Skeletal muscle satellite cell (primary cell): ENCODE results near the gene DHRS7.

GRCh38 chr14:58239336-58240355 lies 5.0 kb upstream of the PSMA3 start:
- CAGE, long polyA plus RNA = no peak

DNA sequence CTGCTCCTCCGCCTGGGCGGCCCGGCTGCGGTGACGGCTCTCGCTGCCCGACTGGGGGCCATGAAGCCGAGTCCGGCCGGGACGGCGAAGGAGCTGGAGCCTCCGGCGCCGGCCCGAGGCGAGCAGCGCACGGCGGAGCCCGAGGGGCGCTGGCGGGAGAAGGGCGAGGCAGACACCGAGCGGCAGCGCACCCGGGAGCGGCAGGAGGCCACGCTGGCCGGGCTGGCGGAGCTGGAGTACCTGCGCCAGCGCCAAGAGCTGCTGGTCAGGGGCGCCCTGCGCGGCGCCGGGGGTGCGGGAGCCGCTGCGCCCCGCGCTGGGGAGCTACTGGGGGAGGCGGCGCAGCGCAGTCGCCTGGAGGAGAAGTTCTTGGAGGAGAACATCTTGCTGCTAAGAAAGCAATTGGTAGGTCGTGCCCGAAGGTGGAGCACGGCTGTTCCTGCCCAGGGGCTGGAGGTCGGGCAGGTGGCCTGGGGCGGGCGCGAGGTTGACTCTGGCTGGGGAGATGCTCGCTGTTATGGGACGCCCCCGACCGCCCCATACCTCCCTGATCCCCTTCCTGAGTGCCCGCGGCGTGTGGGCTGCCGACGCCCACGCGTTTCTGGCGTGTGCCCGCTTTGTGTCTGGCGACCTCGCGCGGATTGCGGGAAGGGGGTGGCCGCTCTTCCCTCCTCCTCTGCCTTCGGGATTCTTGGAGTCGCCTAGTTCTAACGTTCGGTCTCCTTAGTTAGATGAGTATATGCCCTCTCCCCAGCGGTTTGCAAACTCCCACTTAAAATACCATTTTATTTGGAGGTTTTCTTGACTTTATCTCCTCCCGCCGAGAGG lies 595 bp downstream of the DACT1 start:
- CAGE, long polyA plus RNA = no peak

- CAGE, long polyA plus RNA = no peak
Measured at GRCh38 chr14:58645587-58646127, 7.9 kb downstream of the DACT1 start.

- CAGE, long polyA plus RNA = no peak
Measured at GRCh38 chr14:59189292-59189810, 884 bp downstream of the DAAM1 start.

GRCh38 chr14:59262885-59263416 lies 74.5 kb downstream of the DAAM1 start:
- CAGE, long polyA plus RNA = no peak

GRCh38 chr14:59265600-59266032 lies 77.1 kb downstream of the DAAM1 start:
- CAGE, long polyA plus RNA = no peak

GRCh38 chr14:59301430-59301874 lies 113.0 kb downstream of the DAAM1 start:
- CAGE, long polyA plus RNA = no peak

GRCh38 chr14:59406342-59406745 lies 58.8 kb downstream of the GPR135 start:
- CAGE, long polyA plus RNA = no peak

DNA sequence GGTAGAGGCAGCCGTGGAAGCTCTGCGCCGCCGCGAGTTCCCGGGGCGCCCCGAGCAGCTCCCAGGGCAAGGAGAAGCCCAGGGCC lies 903 bp downstream of the GPR135 start:
- CAGE, long polyA plus RNA = no peak

DNA sequence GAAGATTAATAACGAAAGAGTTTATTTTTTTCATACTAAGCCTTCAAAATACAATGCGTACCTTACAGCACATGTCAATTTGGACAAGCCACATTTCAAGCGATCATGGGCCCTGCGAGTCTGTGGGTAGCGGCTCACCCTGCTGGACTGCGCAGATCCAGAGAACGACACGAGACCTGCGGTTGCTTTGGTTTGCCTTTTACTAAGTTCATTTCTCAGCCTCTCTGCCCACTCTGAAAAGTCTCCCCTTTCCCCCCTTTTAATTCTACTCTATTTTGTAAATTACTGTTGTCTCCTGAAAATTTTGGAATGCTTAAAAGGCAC lies 48.5 kb upstream of the RTN1 start:
- CAGE, long polyA plus RNA = no peak

DNA sequence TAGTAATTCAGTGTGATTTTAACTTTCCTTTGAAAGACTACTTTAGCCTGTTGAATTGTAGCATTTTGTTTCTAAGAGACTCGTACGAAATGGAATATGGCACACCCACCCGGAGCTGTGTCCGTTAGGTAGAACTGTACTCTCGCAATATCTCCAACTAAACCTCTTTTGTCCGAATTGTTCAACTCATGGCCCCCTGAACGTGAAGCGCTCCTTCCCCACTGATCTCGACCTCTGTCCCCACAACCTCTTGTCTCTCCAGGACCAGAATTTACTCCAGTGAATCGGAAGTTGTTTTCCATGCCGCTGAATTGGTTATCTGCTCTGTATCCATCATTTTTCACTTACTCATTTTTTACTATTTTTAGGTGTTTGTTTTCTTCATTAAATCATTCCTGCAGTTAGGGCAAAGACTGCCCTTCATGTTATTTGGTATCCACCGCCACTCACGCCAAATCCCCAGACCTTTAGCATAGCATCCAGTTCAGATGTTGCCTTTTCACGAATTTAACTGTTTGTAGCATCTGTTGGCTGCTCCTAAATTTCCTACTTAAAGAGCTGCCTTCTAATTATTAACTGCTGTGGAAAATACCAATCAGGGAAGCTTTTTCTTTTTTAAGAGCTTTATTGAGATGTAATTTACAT lies 995 bp downstream of the PCNX4 start:
- CAGE, long polyA plus RNA = no peak

- CAGE, long polyA plus RNA = no peak
Measured at GRCh38 chr14:60109538-60110185, 17.9 kb downstream of the PCNX4 start.

GRCh38 chr14:60151748-60152118 lies 13.5 kb downstream of the DHRS7 start:
- CAGE, long polyA plus RNA = no peak

- CAGE, long polyA plus RNA = start-site peak on the minus strand at chr14:60165373-60165423, 757 and 591 reads in 2 replicates
Measured at GRCh38 chr14:60165164-60165853, at the start of gene DHRS7. TSS of gene DHRS7 (minus strand) at chr14:60165398.

- CAGE, long polyA plus RNA = no peak
Measured at GRCh38 chr14:60282618-60282990, 33.6 kb downstream of the PPM1A start.

DNA sequence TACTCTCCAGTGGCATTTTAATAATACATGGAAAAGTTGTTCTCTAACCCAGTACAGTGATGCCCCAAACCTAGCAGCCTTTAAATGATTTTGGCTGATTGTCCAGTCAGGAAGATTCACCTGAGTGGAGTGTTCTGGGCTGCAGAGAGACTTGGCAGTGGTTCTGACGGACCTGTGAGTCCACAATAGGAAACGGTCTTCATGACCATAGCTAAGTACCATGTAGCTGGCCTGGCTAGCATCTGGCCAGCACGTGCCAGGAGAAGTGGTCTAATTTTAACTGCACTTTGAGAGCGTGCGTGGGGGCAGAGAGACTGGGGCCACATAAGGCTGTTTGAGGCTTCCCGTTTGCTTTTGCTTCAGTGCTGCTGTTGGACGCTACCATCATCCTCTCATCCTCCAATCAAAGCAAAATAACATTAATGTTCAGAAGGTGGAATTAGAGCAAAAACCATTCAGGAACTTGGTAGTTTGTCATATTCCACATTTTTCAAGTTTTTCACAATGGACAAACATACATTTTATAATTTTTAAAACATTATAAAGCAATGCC lies 54.8 kb downstream of the PPM1A start:
- CAGE, long polyA plus RNA = no peak

- CAGE, long polyA plus RNA = no peak
Measured at GRCh38 chr14:60397648-60397987, 88.2 kb downstream of the C14orf39 start.

DNA sequence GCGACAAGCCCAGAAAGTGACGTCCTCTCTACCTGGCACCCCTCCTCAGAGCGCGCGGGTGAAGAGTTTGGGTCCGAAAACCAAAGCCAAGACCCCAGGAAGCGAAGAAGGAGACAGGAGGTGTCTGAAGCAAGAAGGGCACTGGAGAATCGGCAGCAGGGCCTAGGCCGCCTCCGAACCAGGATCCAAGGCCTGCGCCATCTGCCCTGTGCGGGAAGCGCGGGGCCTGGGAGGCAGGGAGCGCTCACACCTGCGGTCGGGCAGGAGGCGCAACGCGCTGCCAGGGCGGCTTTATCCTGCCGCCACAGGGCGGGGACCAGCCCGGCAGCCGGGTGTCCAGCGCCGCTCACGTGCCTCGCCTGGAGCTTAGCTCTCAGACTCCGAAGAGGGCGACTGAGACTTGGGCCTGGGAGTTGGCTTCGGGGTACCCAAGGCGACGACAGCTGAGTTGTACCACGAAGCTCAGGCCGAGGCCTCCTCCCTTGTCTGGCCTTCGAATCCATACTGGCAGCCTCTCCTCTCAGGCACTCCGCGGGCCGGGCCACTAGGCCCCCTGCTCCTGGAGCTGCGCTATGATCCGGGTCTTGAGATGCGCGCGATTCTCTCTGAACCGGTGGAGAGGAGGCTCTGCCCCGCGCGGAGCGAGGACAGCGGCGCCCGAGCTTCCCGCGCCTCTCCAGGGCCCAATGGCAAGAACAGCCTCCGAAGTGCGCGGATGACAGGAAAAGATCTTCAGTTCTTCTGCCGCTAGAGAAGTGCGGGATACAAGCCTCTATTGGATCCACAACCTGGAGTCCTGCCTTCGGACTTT lies 7.0 kb downstream of the SIX1 start:
- CAGE, long polyA plus RNA = no peak

- CAGE, long polyA plus RNA = no peak
Measured at GRCh38 chr14:60643498-60643840, 5.8 kb downstream of the SIX1 start.

GRCh38 chr14:60656660-60657772 lies 7.7 kb upstream of the SIX1 start:
- CAGE, long polyA plus RNA = no peak